ENCODE measurements around the genes PDGFD and ACAT1.

DNA sequence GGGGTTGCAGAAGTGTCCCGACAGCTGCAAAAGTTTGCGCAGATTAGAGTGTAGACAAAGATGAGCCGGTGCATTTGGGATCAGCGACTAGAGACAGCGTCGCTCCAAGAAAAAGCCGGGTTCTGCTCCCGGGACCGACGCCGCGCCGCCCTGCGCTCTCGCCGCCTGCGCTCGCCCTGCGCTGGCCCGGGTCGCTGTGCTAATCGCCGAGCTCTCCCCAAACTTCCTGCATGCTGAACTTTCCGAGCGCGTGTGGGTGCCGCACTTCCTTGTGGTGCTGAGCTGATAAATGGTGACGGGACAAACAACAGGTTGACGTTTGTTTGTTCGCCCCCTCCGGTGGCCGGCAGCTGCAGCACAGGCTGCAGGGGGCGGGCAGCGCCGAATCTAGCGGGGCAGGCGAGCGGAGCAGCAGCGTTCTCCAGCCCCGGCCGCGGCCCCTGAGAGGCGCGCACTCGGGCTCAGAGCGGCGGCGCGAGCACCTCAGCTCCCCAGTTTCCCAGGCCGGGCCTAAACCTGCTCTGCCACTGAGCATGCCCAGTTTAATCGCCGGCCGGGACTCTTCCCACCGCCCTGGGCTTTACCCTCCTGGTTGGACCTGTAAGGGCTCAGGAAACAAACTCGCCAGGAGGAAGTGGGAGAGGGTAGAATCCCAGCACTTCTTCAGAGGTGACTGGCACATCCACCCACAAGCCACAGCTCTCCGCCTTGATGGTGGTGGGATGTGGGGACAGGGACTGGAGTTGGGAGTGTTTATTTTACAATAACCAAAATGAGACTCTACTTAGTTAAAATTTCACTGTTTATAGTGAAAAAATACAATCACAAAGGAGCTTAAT lies at the start of gene PDGFD:
TSS of gene PDGFD (minus strand) at position 294 of the 839 bp plus-strand sequence.
- PRO-cap, result unidirectional peak, minus-strand start at position 457 of the sequence

GRCh38 chr11:104413963-104414271 lies 250.0 kb upstream of the PDGFD start:
- PRO-cap, result no peak

- PRO-cap, result no peak
These were observed 262.7 kb downstream of the CASP4 start for GRCh38 chr11:104705479-104706265.

DNA sequence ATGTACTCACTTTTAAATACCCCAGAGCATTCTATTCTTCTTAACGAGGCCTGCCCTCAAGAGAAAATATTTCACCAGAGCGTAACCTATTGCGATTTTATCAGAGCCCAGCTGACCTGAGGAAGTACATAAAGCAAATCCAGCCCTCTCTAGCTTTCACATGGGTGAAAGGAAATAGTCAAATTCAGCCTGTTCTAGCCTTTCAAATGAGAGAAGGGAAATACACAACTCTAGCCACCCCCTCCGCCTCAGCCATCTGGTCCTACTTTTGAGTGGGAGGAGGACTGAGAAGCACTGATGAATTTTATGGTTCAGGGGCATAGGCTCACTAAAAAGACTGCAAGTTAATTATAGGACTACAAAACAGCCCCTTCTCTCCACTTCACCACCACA lies 109.0 kb downstream of the CASP4 start:
- PRO-cap, result no peak

- PRO-cap, result no peak
These were observed 60.5 kb downstream of the CASP4 start for GRCh38 chr11:104907629-104908518.

- PRO-cap, result no peak
These were observed 26.5 kb upstream of the CASP4 start for GRCh38 chr11:104994914-104995230.

DNA sequence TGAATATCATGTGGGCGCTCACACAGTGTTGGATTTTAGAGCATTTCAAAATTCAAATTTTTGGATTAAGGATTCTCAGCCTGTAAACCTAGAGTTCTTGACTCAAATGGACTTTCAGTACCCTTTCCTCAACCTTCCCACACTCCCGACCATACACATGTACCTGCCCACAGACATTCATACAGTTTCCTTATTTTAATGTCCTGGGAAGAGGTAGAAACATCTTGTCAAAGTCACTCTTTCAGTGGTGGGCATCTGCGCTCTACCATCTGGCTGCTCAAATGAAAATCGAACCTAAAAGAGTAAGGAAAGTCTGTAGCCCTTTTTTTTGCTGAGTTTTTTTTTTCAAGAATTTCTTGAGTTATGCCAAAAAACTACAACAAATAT lies 3.1 kb upstream of the CASP5 start:
- PRO-cap, result no peak

DNA sequence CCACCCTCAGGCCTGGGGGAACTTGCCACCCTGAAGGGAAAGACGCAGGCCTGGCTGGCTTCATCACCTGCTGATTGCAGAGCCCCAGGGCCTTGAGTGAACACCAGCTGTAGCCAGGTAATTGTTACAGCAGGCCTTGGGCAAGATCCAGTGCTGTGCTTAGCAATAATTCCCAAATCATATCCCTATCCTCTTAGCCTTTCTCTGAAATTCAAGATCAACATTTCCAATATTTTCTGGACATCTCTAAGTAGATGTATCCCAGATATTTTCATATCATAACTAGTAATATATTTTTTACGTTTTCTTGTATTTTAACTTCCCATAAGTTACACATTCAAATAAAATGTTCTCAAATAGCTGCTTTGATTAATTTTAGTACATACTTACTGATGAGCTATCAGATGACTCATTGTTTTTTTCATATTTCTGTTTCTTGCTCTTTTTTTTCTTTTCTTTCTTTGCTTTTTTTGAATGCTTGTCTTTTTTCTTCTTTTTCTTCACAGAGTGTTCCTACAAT lies 3.5 kb downstream of the CWF19L2 start:
- PRO-cap, result no peak

GRCh38 chr11:107591602-107592261 lies 785 bp downstream of the ELMOD1 start:
- PRO-cap, result no peak

GRCh38 chr11:107840520-107841268 lies 17.9 kb downstream of the SLC35F2 start:
- PRO-cap, result no peak

DNA sequence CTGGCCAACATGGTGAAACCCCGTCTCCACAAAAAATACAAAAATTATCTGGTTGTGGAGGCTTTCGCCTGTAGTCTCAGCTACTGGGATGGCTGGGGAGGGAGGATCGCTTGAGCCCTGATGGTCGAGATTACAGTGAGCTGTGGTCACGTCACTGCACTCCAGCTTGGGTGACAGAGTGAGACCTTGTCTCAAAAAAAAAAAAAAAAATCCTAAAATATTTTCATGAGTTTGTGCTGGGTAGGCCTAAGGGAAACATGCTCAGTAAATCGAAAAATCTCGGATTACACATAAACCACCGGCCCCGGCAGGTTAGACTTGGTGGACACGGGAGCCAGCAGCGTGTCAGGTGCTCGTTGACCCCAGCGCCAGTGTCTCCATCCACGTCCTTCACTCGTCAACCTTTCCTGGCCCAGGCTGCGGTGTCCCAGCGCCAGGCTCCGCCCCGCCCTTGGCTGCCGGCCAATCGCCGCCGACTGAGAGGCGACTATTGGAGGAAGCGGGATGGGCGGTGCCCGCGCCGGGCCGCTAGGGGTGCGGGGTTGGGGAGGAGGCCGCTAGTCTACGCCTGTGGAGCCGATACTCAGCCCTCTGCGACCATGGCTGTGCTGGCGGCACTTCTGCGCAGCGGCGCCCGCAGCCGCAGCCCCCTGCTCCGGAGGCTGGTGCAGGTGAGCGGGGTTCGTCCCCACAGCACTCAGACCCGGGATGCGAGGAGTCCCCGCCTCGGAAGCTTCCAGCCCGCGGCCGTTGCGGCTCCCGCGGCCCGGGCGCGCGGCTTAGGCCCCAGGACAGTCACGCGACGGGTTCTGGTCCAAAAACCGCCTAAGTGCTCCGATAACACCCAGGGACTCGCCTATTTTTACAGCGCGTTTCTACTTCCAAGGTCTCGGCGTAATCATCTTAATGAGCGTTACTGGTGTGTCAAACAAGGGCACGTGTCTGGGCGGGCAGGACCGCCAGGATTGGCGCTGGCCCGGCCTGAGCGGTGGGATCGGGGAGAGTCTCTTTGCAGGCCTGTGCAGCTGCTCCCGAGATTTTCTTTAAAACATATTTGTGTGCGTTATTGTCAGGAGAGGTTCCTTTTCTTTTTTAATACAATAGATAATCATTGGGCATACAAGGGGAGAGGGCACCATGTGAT lies at the start of gene ACAT1:
TSS of gene ACAT1 (plus strand) at position 560 of the 1,144 bp plus-strand sequence.
- PRO-cap, result bidirectional peak, plus-strand start at position 560 of the sequence, minus-strand start at position 399 of the sequence

GRCh38 chr11:108591871-108592427 lies 1.6 kb downstream of the EXPH5 start:
- PRO-cap, result no peak

- PRO-cap, result no peak
These were observed 141.6 kb downstream of the DDX10 start for GRCh38 chr11:108806186-108807124.

GRCh38 chr11:110050113-110050475 lies 43.1 kb upstream of the ZC3H12C start:
- PRO-cap, result no peak

GRCh38 chr11:110076170-110077106 lies 16.8 kb upstream of the ZC3H12C start:
- PRO-cap, result no peak

GRCh38 chr11:110127929-110128604 lies 34.9 kb downstream of the ZC3H12C start:
- PRO-cap, result no peak

DNA sequence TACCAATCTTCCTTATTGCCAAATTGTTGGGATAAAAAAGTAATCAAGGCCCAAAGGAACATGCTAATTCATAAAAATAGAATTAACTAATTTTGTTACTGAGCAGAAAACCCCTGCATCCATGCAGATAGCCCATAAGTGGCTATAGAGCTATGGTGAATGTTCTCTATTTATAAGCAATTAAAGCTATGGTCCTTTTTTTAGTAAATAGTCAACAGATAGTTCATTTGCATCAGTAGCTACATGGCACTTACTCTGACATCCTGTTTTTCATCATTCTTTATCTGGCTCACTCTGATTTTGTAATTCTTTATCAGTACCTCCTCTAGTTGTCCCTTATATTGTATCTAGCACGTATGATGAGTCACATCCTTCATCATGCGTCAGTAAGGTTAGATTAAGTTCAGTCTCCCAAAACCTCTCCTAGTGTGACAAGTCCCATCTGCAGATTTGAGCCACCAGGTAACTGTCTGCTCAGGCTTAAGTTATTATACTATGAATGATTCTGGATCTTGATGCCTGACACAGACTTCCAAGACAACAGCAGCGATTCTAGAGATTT lies 55.5 kb downstream of the ZC3H12C start:
- PRO-cap, result no peak

DNA sequence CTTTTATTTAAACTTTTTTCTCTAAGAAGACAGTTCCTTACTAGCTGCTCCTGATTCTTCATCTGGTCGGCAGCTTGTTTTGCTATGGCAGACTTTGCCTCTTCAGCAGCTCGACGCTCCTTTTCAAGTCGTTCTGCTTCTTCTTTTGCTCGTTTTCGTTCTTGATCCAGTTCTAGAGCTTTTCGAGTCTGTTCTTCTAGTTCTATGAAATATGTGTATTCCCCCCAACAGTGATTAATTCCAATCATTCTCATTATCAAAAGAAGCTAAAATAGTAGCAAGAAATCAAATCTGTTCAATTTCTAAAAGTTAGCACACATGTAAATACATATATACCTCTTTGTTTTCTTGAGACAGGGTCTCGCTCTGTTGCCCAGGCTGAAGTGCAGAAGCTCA lies 59.0 kb downstream of the RDX start:
- PRO-cap, result no peak

DNA sequence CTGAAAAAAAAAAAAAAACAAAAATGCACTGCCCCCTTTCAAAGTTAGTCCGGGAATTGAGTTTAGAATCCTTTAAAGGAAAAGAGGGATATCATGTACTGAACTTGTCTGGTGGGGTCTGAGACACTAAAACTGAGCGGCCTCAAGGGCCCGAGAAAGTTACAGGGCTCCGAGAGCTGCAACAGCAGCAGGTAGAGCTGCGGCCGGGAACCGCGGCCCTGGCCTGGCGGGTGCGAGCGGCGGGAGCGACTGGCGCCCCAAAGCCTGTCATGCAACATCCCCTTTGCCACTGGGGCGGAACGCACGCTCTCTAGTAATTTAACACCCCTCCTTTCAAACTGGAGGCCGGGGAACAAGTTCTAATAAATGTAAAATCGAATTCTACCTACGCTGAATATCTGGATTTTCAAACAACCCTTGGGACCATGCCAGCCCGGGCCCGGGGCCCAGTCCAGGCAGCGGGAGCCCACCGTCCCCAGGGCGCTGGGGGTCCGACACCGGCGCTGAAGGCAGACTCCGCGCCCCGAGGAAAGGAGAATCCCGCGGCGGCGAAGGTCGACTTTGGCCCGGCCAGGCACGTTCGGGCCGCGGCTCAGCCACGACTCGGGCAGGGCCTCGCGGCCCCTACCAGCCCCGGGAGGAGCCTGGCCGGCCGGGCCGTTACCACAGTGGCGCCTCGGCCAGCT lies 631 bp downstream of the RDX start:
- PRO-cap, result no peak

- PRO-cap, result no peak
These were observed 1.8 kb upstream of the RDX start for GRCh38 chr11:110298205-110298613.

All from ureter (tissue), 1 donor.